ENCODE measurements around the genes ALB, CXCL9 and SCARB2.

DNA sequence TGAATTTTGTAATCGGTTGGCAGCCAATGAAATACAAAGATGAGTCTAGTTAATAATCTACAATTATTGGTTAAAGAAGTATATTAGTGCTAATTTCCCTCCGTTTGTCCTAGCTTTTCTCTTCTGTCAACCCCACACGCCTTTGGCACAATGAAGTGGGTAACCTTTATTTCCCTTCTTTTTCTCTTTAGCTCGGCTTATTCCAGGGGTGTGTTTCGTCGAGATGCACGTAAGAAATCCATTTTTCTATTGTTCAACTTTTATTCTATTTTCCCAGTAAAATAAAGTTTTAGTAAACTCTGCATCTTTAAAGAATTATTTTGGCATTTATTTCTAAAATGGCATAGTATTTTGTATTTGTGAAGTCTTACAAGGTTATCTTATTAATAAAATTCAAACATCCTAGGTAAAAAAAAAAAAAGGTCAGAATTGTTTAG is at the start of gene ALB:
Gene ALB, plus strand, starts transcription at position 110 of the 437 bp plus-strand sequence.
- PRO-cap = no peak
- RAMPAGE, long total RNA, 4 experiments = no peak in any of the 4 experiments

DNA sequence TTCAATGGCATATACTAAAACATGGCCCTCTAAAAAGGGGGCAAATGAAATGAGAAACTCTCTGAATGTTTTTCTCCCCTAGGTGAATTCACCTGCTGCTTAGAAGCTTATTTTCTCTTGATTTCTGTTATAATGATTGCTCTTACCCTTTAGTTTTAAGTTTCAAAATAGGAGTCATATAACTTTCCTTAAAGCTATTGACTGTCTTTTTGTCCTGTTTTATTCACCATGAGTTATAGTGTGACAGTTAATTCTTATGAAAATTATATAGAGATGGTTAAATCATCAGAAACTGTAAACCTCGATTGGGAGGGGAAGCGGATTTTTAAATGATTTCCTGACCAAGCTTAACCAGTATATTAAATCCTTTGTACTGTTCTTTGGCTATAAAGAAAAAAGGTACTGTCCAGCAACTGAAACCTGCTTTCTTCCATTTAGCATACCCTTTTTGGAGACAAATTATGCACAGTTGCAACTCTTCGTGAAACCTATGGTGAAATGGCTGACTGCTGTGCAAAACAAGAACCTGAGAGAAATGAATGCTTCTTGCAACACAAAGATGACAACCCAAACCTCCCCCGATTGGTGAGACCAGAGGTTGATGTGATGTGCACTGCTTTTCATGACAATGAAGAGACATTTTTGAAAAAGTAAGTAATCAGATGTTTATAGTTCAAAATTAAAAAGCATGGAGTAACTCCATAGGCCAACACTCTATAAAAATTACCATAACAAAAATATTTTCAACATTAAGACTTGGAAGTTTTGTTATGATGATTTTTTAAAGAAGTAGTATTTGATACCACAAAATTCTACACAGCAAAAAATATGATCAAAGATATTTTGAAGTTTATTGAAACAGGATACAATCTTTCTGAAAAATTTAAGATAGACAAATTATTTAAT is 4.3 kb downstream of the ALB start:
- PRO-cap = no peak
- RAMPAGE, long total RNA, 4 experiments = no peak in any of the 4 experiments

- PRO-cap = bidirectional peak, plus-strand start at chr4:73599448, minus-strand start at chr4:73599308
- RAMPAGE, long total RNA, 4 experiments = no peak in any of the 4 experiments
Observed at GRCh38 chr4:73599070-73599718, 21.0 kb downstream of the RASSF6 start.

DNA sequence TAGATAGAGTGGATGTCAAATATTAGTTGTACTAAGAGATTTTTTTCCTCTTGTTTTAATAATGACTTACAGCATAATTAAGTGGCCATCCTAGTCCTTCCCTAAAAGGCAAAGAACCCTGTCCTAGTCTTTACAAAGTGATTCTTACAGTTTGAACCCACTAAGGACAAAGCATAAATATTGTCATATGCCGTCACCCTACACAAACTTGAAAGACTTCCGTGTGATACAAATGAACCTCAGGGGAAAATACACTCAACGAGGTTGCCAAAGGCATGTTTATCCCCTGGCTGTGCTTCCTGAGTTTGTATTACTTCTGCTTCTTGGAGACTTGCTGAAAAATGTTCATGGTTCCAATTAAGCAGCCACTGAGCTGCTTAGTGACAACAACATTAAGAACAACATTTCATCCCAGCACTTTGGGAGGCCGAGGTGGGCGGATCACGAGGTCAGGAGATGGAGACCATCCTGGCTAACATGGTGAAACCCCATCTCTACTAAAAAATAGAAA is 16.4 kb downstream of the RASSF6 start:
- PRO-cap = no peak
- RAMPAGE, long total RNA, 4 experiments = no peak in any of the 4 experiments

DNA sequence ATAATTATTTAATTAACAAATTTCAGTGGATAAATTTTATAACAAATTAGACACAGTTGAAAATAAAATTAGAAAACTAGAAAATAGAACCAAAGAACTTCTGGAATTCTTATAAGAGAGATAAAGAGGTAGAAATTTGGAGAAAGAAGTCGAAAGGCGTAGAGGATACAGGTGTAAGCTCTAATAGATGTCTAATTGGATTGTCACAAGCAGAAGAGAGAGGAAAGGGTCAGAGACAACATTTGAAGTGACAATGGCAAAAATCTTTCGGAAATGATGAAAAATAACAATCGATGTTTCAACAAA is 3.7 kb downstream of the CXCL8 start:
- PRO-cap = no peak
- RAMPAGE, long total RNA, 4 experiments = no peak in any of the 4 experiments

DNA sequence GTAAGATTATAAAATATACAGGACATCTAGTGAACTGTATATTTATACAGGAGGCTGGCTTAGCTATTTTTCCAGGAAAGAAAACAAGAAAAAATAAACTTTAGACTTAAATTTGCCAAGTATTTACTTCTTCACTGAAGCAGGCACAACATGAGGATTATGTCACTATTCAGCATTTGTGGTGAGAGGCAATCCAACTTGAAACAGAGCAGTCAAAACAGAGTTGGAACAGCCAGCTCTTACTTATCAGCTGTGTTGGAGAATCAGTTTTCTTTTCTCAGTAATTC is 6.7 kb downstream of the PF4V1 start:
- PRO-cap = no peak
- RAMPAGE, long total RNA, 4 experiments = no peak in any of the 4 experiments

DNA sequence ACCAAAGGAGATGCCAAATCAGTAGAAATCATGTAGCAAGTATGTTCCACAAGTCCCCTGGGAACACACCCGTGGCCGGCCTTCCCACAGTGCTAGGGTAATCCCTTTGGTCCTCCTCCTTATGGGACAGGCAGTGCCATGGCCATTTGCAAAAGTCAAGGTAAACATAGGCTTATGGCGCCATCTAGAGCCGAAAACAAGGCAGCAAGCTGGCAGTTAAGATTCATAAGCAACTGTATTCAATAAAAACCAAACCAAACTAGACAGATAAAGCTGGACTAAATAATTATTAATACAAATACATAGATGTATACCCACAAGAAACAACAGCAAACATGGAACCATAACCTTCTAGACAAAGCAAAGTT is 23.7 kb upstream of the MTHFD2L start:
- PRO-cap = no peak
- RAMPAGE, long total RNA, 4 experiments = no peak in any of the 4 experiments

GRCh38 chr4:75327557-75327983 is 186.6 kb downstream of the RCHY1 start:
- PRO-cap = no peak
- RAMPAGE, long total RNA, 4 experiments = no peak in any of the 4 experiments

- PRO-cap = unidirectional peak, plus-strand start at chr4:75723615
- RAMPAGE, long total RNA, 4 experiments = no peak in any of the 4 experiments
Observed at GRCh38 chr4:75723366-75723905, 941 bp upstream of the USO1 start.

GRCh38 chr4:75725370-75725539 is 878 bp downstream of the USO1 start:
- PRO-cap = no peak
- RAMPAGE, long total RNA, 4 experiments = no peak in any of the 4 experiments

DNA sequence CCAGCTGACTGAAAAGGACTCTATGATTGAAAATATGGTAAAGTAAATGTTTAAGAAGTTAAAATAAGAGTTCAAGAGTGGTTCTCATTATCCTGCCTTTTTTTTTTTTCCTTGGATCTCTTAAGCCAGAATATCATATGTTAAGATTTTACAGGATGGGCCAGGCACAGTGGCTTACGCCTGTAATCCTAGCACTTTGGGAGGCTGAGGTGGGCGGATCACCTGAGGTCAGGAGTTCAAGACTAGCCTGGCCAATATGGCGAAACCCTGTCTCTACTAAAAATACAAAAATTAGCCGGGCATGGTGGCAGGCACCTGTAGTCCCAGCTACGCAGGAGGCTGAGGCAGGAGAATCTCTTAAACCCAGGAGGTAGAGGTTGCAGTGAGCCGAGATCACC is 80.9 kb downstream of the USO1 start:
- PRO-cap = no peak
- RAMPAGE, long total RNA, 4 experiments = no peak in any of the 4 experiments

DNA sequence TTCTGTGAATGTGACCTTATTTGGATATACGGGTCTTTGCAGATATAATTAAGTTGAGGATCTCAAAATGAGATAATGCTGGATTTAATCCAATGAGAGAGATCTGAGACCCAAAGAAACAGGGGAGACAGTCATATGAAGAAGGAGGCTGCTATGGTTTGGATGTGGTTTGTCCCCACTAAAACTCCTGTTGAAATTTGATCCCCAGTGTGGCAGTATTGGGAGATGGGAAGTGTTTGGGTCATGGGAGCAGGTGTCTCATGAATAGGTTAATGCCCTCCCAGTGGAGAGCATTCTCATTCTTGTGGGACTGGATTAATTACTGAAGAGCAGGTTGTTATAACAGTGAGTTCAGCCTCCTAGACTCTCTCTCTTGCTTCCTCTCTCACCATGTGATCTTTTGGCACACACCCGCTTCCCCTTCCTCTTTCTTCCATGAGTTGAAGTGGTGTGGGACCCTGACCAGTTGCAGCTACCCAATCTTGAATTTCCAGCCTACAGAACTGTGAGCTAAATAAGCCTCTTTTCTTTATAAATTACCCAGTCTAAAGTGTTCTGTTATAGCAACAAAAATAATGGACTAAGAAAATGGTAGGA is 70.3 kb downstream of the PPEF2 start:
- PRO-cap = no peak
- RAMPAGE, long total RNA, 4 experiments = no peak in any of the 4 experiments

- PRO-cap = no peak
- RAMPAGE, long total RNA, 4 experiments = start-site peak on the minus strand in 1 of 4 experiments, at chr4:76007481-76007509 at its widest, 10 reads per replicate
Observed at GRCh38 chr4:76007241-76007570, at the start of gene CXCL9. CXCL9 (minus strand) TSS chr4:76007509.

- PRO-cap = bidirectional peak, plus-strand start at chr4:76198128, minus-strand start at chr4:76198058
- RAMPAGE, long total RNA, 4 experiments = no peak in any of the 4 experiments
Observed at GRCh38 chr4:76197921-76198363, 15.7 kb downstream of the SCARB2 start.

- PRO-cap = bidirectional peak, plus-strand start at chr4:76213820, minus-strand start at chr4:76213824; bidirectional peak, plus-strand start at chr4:76214014, minus-strand start at chr4:76214081
- RAMPAGE, long total RNA, 4 experiments = start-site peak on the minus strand in 2 of 4 experiments, at chr4:76213541-76213878 at its widest, 11 to 156 reads per replicate
Observed at GRCh38 chr4:76213407-76214387, at the start of gene SCARB2. SCARB2 (minus strand) TSS chr4:76213824.

- PRO-cap = no peak
- RAMPAGE, long total RNA, 4 experiments = no peak in any of the 4 experiments
Observed at GRCh38 chr4:76218989-76219846, 5.6 kb upstream of the SCARB2 start.

DNA sequence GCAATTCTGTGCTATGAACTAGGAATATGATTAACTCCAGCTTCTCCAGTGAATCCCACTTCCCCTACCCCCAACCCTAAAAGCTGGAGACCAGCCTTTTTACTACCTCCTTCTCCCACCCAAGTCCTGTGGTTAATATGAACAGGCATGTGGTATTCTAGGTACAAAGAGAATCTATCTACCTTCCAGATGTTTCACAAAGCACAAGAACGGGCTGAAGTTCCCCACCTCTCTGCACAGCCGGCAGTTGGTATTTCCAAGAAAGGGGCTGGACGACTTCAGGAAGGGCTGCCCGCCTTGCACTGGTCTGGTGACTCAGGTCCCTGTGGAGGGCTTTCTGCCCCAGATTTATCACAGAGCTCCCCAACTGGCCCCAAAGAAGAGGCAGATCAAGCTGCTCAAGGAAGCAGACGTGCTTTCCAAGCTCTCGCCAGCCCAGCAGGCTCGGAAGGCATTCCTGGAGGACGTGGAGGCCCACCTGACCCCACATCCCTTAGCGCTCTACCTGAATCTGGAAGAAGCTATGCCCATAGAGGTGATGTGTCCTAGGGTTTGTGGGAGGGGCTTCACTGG is 4.6 kb downstream of the FAM47E start:
- PRO-cap = no peak
- RAMPAGE, long total RNA, 4 experiments = no peak in any of the 4 experiments

DNA sequence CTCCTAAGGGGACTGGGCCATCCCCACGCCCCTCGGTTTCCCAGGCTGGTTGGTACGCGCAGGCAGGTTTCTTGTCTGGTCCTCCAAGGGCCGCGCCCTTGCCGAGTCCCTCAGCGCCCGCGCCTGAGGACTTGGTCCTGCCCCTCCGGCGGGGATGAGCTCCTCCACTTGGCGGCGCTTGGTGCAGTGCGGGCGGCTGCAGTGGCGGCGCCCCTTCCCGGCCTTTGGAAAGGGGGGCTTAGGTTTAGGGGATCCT is 505 bp downstream of the STBD1 start:
- PRO-cap = bidirectional peak, plus-strand start at position 171 of the sequence, minus-strand start at position 103 of the sequence
- RAMPAGE, long total RNA, 4 experiments = start-site peak on the minus strand in 3 of 4 experiments, centred at positions 94 to 101 of the sequence, 11 to 20 reads per replicate

DNA sequence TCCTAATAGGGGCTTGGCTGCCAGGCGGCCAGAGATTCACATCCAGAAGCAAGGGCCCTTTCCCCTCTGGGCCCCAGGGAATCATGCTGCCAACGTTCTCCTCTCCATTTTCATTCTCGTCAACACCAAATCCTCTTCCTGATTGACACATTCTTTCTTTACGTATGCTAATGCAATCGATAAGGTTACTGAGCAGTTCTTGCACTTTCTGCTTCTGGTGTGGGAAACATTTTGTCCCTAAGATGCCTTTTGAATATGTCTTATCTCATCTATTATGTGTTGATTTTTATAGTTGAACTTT is 123.8 kb downstream of the SHROOM3 start:
- PRO-cap = no peak
- RAMPAGE, long total RNA, 4 experiments = no peak in any of the 4 experiments

- PRO-cap = no peak
- RAMPAGE, long total RNA, 4 experiments = no peak in any of the 4 experiments
Observed at GRCh38 chr4:76571468-76571846, 136.4 kb downstream of the SHROOM3 start.